Pulmonary artery (tissue), 1 donor: ENCODE measurements around a stretch of chr16.

- PRO-cap = no peak
These were observed 60.4 kb downstream of the CMIP start for GRCh38 chr16:81504979-81505384.

GRCh38 chr16:81526724-81527418 lies 82.3 kb downstream of the CMIP start:
- PRO-cap = no peak

GRCh38 chr16:81529146-81530181 lies 84.9 kb downstream of the CMIP start:
- PRO-cap = no peak

DNA sequence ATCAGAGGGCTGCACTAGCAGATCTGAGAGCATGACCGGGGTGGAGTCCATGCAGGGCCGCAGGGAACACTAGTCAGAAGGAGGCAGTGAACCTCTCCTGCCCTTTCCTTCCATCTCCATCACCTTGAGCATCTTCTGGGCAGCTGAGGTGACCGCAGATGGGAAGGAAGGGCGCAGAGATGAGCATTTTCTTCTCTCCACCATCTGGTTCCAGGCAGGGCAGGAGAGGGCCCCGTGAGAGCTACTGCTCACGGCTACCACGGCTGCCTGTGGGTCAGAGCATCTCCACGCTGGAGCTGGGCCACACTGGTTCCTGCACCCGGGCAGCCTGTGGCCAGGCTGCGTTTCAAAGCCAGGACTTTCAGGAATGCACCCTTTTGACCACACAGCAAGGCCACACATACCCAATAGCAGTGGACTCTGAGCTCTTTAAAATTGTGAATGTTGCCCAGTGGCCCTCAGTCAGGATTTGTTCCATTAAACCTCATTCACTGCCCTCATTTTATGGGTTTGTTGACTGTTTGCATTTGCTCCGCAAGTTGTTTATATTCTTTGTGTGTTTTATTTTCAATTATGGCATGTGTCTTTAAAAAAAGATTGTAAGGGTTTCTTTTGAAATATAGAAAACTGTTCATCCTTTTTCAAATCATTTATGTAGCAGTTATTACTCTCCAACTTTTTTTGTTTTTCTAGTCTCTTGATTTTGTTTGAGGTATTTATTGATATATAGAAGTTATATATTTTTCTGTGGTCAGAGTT lies 89.4 kb downstream of the CMIP start:
- PRO-cap = no peak

GRCh38 chr16:81538869-81539415 lies 94.3 kb downstream of the CMIP start:
- PRO-cap = no peak

DNA sequence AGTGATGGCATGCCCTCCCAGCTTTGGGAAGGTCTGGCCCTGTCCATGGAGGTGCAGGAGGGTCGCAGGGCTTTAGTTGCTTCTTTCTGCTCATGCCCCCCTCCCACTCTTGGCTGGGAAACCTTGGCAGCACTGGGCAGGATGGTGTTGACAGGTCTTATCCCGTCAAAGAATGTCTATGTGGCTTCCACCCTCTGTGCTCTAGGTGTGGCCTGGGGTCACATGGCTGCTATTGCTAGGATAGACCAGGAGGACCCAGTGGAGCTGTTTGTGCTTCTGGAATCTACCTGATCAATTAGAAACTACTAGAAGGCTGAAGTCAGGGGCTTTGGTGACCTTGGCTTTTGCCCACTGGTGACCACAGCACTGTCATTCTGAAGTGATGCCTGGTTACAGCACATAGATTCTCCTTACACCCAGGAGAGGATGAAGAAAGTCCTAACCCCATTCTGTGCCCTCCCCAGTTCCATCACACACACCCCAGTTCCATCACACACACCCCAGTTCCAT lies 105.8 kb downstream of the CMIP start:
- PRO-cap = no peak

DNA sequence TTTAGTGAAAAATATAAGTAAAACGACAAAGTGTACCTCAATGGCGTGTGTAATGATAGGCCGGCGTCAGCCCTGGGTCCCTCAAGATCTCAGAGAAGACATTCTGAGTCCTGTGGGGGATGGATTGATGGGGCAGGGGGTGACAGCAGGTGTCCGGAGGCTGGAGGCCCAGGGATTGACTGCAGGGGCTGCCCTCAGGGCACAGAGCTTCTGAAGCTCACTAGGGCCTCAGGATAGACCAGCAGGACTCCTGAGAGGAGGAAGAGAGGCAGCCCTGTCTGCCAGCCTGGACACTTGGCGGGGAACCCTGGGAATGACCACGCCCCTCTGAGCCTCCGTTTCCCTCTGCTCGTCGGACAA lies 145.2 kb downstream of the CMIP start:
- PRO-cap = no peak

- PRO-cap = no peak
These were observed 157.2 kb downstream of the CMIP start for GRCh38 chr16:81601743-81602348.

DNA sequence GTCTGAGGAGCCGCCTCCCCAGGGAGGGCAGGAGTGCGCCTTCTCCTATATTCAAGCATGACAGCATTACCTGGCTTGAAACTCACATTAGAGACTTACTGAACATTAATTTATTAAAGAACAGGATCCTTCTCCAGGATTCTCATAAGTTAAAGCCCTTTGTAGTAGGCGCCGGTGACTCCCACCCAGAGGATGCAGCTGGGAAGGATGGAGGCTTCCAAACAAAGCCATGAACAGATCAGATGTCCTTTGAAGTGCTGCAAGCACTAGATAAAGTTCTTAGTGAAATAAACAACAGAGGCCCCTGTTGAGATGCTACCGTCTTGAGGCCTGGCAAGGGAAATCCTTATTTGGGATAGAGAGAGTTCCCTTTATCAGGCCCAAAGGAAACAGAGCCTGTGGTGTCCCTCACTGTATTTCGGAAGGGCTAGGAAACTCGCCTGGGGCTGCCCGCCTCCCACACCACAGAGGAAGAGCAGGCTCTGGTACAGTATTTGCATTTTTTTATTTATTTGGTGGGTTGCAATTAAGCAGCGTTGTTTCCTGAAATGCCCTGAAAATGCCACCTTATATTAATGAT lies 144.4 kb upstream of the PLCG2 start:
- PRO-cap = no peak

GRCh38 chr16:81821356-81822348 lies 42.6 kb downstream of the PLCG2 start:
- PRO-cap = no peak

GRCh38 chr16:81831462-81832273 lies 52.6 kb downstream of the PLCG2 start:
- PRO-cap = no peak

- PRO-cap = no peak
These were observed 89.7 kb downstream of the SDR42E1 start for GRCh38 chr16:81921589-81921905.

DNA sequence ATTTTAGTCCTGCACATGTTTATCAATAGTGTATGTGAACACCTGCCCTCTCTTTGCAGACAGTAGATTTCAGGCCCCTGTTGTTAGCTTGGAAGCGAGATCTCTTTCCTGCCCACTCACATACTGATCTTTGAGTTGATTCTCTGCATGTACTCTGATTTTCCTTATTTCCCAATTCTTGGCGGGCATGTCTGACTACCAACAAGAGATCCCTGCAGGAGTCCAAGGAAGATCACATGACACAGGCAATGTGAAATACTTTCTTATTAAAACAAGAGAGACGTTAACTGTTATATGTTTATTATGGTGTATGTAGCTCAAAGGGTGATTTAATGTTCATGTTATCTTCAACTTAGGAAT lies 31.9 kb downstream of the HSD17B2 start:
- PRO-cap = no peak

DNA sequence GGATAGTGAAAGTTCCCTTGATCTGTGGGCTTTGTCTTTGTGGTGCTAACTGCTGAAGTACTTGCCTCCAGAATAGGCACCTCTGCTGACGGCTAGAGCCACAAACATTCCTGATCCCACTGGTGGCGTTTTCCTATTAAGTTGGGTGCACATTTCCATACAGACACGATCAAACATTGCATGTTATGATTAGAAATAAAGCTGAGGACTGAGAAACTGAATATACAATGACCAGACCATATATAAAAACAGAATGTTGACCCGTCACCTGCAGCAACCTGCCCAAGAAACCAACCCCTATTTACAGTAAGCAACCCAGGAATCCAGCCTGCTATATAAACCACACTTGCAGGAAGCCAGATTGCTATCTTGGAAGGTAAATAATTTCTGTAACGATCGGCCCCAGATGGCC lies 31.7 kb downstream of the MPHOSPH6 start:
- PRO-cap = no peak

DNA sequence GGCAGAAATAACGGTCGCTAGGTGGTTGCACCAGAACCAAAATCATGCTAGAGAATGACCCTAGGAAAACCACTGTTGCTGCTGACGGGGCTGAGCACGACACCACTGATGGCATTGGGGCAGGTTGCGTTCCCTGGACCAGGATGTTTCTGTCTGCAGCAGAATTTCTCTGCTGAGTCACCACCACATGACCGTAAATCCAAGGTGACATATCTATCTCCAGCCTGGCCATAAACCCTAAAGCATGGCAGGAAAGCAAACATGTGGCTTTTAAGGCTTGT lies 17.5 kb downstream of the MPHOSPH6 start:
- PRO-cap = no peak

DNA sequence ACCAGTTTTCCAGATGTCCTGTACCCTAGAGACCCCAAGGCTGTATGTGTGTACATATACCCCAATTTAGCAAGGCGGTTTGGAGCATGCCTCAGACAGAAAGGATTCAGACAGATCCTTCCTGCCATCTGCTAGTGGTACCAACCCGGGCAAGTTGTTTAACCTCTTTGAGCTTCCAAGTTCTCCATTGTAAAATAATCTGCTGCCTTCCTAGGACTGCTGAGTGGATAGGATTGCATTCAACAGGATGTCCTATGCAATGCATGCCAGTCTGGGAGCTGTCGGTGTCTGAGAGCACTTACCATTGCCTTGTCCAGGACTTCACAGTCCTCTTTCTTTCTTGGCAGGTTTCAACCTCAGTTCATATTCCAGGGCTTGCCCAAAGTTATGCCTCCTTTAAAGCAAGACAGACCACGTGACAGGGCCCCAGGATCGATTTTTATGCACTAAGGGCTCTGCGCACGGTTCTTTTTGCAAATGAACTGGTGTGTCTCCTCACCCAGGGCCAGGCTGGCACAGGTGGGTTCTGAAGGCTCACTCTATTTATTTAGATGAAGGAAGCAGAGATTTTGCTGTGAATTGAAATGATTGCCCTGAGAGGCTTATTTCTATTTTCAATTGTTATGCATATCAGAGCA lies 2.1 kb downstream of the CDH13 start:
- PRO-cap = no peak

GRCh38 chr16:82713457-82714174 lies 86.8 kb downstream of the CDH13 start:
- PRO-cap = no peak

GRCh38 chr16:83581787-83581986 lies 226.1 kb upstream of the HSBP1 start:
- PRO-cap = no peak

DNA sequence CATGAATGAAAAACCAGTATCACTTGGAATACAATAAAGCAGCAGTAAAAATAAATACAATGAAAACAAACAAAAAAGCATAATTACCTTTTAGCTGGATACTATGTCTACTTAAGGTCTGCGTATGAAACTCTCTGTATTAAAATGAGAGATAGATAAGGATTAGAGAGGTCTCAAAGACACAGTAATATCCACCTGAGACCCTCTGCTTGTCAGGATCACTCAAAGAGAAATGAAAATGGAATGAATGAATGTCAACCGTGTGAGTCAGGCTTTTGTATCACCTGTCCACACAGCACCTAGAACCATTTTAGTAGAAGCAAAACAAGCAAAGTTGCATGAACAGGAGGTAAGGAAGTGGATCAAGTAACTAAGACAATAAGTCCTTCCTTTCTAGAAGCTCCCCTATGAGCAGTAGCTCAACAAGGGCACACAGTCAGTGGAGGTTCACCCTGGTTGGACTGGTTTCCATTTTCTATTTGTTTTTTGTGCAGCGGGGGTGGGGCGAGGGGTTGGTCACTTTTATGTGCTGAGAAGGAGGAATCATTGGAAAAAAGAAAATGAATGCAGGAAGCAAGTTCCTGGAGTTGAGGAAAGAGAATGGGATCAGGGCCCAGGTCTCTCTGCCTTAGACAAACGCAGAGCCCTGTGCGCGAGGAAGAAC lies 4.1 kb upstream of the HSBP1 start:
- PRO-cap = no peak

DNA sequence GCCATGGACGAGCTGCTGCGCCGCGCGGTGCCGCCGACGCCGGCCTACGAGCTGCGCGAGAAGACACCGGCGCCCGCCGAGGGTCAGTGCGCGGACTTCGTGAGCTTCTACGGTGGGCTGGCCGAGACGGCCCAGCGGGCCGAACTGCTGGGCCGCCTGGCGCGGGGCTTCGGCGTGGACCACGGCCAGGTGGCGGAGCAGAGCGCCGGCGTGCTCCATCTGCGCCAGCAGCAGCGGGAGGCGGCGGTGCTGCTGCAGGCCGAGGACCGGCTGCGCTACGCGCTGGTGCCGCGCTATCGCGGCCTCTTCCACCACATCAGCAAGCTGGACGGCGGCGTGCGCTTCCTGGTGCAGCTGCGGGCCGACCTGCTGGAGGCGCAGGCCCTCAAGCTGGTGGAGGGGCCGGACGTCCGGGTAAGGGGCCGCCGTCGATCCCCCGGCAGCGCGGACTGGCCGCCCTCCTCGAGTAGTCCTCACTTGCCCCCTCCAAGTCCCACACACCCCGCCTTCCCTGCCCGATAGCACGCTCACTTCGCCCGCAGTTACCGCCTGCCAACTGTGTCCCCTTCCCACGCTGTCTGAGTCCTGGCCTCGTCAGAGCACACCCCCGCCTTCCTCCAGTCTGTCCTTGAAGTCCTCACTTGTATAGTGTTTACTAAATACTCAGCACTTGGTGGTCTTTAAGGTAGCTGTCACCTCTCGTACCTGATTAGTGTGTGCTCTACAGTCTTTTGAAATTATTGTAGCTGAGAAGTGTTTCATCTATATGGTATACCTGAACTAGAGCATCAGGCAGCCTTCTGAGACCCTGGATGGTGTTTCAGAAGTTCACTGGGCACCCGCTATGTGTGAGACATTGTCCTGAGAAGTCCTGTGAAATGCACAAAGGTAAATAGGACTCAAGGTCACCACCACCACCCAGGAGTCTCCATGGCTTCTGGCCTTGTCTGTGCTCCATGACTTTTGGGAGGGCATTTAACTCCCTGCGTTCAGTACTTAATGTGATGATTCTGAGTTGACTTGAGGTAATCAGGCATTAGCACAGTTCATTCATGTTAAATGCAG lies 676 bp downstream of the MLYCD start:
- PRO-cap = no peak